Bile duct (tissue), 1 donor: ENCODE measurements around the genes NCR3LG1, MYOD1 and SAA2.

- PRO-cap = no peak
Observed at GRCh38 chr11:16925110-16926239, 88.7 kb downstream of the PLEKHA7 start.

DNA sequence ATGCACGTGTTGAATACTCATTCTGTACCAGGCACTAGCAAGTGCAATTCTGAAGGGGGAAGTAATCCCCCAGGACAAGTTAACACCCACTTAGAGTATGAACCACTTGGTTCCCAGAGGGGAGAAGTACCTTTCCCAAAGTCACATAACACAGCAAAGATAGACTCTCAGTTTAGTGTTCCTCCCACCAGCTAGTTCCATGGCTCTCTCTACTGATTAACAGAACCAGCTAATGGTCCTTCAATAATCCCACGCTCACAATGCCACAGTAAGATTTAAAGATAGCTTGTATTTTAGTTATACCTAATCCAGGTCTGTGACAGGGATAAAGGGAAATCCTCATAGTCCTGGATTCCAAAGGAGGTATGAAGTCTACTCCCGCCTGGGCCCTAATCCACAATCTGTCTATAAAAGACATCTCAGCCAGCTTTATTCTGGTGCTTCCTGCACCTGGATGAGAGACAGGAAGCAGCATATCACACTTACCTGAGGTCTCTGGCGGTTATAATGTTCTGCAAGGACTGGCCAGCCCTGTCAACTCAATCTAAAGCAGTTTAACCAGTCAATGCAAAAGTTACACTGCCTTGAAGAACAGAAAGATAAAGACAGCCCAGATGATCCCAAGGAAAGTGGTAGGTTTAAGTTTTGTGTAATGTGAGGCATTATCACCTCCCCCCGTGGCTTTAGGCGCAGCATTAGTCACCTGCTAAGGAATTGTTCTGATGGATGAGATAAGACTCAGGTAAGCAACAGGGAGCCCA is 57.7 kb downstream of the PLEKHA7 start:
- PRO-cap = no peak

DNA sequence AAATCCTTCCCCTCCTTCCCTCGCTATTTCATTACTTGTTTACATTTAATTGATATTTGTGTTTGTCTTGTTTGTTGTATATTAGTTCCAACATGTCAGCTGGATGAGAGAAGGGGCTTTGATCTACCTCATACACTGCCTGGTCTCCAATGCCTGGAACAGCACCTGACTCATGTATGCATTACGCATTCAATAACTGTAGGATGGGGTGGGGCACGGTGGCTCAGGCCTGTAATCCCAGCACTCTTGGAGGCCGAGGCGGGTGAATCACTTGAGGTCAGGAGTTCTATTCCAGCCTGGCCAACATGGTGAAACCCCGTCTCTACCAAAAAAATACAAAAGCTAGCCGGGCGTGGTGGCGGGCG is 1.1 kb upstream of the PLEKHA7 start:
- PRO-cap = unidirectional peak, minus-strand start at position 151 of the sequence

- PRO-cap = unidirectional peak, plus-strand start at chr11:17351770; unidirectional peak, plus-strand start at chr11:17351802; bidirectional peak, plus-strand start at chr11:17352012, minus-strand start at chr11:17351901
Observed at GRCh38 chr11:17351520-17352203, at the start of gene NCR3LG1. TSS of gene NCR3LG1 (plus strand) at chr11:17351800.

GRCh38 chr11:17479393-17479841 is 2.8 kb upstream of the ABCC8 start:
- PRO-cap = no peak

DNA sequence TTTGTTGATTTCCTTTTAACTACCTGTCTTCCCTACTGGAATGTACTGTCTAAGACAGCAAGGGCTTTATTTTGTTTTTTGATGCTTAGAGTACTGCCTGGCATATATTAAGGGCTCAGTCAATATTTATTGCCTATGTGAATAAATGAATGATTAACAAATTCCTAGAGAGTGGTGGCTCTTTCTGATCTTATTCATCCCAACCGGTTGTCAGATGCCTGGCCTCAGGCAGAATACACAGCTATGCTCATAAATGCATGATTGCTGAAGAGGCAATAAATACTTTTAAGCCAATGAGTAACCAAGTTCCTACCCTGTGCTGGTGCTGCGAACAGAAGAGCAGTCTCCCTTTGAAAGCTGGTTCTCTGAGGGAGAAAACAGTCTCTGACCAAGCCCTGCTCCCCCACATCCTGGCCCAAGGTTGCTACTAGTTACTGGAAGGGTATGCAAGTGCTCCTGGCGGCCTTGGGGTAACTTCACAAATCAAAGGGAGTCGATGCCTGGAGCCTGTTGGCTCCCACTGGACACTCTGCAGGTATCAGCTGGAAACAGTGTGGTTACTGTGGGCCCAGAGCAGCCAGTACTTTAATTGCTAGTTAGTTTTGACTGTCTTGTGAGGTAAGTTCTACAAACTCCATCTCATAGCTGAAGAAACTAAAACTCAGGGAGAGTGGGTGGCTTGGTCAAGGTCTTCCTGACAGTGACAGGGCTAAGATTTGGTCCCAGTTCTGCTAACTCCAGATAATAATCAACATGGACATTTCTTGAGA is 2.8 kb downstream of the USH1C start:
- PRO-cap = no peak

DNA sequence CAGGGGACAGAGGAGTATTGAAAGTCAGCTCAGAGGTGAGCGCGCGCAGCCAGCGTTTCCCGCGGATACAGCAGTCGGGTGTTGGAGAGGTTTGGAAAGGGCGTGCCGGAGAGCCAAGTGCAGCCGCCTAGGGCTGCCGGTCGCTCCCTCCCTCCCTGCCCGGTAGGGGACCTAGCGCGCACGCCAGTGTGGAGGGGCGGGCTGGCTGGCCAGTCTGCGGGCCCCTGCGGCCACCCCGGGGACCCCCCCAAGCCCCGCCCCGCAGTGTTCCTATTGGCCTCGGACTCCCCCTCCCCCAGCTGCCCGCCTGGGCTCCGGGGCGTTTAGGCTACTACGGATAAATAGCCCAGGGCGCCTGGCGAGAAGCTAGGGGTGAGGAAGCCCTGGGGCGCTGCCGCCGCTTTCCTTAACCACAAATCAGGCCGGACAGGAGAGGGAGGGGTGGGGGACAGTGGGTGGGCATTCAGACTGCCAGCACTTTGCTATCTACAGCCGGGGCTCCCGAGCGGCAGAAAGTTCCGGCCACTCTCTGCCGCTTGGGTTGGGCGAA is at the start of gene MYOD1:
TSS of gene MYOD1 (plus strand) at position 369 of the 550 bp plus-strand sequence.
- PRO-cap = no peak

GRCh38 chr11:17951713-17952770 is 60.8 kb downstream of the SERGEF start:
- PRO-cap = no peak

GRCh38 chr11:18101227-18101581 is 4.7 kb downstream of the SAAL1 start:
- PRO-cap = no peak

DNA sequence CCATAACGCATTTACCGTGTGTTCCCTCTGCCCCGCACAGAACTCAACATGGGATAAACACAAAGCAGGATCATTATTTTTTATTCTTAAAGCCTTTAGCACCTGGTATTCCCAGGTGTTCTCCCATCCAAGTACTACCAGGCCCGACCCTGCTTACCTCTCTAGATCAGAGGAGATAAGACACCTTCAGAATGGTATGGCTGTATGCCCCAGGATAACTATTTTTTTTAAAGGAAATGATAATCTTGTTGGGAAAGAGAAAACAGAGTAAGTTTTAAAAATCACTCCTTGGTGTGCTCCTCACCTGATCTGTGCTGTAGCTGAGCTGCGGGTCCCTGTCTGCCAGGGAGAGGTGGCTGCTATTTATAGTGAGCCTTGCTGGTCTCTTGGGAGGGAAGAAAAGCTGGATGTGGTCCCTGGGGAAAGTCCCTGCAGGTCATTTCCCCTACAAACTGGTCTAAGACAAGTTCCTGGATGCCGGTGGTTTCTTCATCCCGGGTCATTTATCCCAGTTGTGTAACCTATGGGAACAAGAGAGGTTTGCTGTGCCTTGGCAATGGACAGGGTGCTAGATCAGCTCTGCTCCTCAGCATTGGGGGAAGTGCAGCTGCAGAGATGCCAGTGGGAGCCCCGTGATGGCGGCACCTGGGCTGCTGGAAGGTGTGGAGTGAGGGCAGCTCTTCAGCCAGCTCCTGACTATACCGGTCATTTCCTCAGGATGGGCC is at the start of gene SAA2:
TSS of gene SAA2 (minus strand) at position 370 of the 725 bp plus-strand sequence.
- PRO-cap = no peak

GRCh38 chr11:18365702-18366246 is 28.6 kb upstream of the LDHA start:
- PRO-cap = no peak

DNA sequence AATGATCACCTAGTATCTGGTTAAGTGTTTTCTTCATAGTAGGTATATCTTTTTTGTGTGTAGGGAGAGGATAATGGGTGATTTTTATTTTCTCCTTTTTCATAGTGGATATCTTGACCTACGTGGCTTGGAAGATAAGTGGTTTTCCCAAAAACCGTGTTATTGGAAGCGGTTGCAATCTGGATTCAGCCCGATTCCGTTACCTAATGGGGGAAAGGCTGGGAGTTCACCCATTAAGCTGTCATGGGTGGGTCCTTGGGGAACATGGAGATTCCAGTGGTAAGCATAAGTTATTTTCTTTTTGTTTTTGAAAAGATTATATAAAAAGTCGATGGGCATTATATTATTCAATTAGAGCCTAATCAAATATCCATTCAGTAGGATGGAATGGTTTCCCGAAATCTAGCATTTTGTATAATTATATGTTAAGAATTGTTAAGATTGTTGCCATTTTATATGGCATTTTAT is 8.4 kb downstream of the LDHA start:
- PRO-cap = no peak

GRCh38 chr11:18408439-18409248 is 3.5 kb upstream of the LDHC start:
- PRO-cap = no peak

DNA sequence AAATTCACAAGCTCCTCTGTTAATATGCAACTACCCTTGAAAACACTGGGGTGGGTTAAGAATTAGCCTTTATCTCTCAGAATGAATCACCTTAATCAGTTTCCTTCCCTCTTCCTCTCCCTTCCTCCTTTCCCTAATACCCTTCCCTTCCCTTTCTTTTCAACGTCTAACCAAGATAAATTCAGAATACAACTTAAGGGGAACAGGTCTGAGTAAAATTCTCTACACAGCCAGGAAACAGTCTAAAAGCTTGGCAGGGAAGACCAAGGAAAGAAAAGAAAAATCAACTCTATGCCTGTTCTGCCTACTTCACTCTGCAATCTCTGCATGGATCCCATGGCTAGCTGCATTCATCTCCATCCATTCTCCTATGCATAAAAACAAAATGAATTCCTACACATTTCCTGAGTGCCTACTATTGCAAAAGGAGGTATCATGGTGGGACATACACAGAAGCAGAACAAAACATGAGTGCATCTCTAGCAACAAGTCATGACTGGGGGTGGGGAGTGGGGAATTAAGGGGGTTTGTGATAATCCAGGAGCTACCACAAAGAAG is 15.2 kb downstream of the UEVLD start:
- PRO-cap = no peak

GRCh38 chr11:18699563-18700428 is 1.2 kb downstream of the TMEM86A start:
- PRO-cap = unidirectional peak, minus-strand start at chr11:18700032; unidirectional peak, minus-strand start at chr11:18700064

GRCh38 chr11:18706733-18707514 is 8.3 kb downstream of the TMEM86A start:
- PRO-cap = bidirectional peak, plus-strand start at chr11:18707024, minus-strand start at chr11:18707029

DNA sequence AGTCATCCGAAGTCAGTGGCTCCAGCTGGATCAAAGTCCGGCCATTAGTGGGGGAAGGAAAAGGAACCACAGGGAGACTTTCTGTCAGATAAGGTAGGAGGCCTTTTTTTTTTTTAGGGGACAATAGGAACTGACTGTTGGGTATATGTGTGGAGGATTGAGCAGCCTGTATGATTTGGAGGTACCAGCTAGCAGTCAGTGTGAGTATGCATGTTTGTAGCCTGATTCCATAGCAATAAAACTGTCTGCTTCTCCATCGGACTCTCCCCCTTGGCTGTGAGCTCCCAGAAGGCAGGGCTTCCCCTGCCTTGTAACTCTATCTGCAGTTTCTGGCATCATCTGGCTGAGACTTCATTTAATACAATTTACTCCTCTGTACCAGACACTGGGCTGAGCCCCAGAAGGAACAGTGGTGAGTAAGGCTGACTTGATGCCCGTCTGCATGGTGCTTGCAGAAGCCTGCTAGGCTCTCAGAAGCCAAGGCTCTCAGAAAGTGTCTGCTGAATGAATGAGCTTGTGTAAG is 5.7 kb downstream of the IGSF22 start:
- PRO-cap = no peak

DNA sequence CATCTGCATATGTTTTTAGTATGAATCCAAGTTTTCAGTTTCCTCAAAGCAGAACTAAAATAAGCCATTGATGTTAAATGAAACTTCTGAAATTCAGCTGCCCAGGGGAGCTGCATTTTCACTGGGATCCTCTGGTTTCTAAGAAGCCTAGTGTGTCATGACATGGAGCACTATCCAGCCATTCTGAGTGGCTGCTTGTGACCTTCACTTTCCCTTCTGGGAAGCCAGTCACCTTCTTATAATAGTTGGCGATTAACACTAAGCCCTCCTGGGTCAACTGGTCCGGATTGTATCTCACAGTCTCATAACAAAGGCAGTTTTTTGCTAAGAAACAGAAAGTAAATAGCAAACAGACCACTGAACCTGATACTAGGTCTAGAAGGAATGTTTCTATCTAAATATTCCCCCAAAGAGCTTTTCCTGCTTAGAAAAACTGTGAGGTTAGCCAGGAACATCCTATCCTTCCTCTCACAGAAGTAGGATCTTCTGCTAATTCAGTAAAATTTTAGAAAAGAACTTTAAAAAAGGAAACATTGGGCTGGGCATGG is 7.8 kb downstream of the CSRP3 start:
- PRO-cap = no peak

DNA sequence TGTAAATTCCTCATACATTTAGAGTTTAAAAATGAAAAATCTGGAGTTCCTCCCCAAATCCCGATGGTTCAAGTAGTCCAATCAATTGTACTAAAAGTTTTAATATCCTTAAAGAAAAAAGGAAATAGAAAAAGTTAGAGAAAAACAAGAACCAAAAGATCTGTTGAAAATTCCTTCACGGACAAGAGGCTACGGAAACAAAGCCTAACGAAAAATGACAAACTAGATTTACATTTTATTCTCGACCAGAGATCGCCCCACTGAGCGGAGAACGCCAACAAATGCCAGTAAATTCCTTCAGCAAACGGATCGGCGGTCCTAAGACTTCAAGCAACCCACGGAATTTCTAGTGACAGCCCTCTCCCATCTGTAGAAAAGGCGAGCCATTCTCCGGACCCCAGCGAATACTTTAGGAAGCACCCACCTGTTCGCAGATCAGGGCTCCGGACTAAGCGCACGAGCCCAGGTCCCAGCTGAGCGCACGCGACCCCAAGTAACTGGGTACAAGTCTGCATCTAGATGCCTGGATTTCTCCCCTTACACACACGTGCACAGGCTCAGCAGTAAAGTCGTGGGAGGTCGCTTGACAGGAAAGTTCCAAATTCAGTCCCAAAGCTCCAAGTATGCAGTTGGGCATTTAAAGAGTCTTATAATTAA is 493 bp downstream of the E2F8 start:
- PRO-cap = no peak

DNA sequence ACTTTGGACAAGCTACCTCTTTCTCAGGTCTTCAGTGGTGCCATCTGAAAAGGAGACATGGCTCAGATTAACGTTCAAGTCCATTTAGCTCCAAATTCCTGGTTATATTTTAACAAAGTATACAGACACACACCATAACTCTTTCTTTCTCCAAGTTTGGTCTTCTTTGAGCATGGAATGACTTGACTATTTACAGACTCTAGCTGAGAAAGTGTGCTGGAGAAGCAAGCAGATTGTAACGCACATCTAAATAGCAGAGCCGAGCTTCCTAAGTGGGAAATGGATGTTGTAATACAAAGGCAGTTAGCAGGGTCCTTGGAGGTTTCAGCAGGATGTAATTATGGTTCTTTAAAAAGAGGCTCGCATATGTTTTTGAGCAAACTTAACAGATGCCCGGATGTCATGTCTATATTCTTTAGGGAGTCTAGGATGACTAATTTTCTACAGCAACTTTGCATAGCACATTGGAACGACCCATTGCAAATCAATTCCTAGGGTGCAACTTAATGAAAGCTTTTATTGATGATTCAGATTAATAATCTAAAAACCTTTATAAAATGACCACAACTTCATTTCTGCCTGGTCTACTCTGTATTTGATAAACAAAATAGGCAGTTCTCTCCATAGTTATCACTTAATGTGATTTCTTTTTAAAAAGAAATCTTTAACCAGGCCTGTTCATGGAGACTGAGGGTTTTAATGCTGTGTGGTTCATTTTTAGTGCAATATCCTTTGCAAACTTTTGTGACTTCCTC is 128.3 kb upstream of the E2F8 start:
- PRO-cap = no peak